Measurements from ENCODE around the genes ST7L, PPM1J and TAFA3.

- PRO-cap, result no peak
These were observed 1.9 kb downstream of the KCND3 start for GRCh38 chr1:111987561-111987926.

DNA sequence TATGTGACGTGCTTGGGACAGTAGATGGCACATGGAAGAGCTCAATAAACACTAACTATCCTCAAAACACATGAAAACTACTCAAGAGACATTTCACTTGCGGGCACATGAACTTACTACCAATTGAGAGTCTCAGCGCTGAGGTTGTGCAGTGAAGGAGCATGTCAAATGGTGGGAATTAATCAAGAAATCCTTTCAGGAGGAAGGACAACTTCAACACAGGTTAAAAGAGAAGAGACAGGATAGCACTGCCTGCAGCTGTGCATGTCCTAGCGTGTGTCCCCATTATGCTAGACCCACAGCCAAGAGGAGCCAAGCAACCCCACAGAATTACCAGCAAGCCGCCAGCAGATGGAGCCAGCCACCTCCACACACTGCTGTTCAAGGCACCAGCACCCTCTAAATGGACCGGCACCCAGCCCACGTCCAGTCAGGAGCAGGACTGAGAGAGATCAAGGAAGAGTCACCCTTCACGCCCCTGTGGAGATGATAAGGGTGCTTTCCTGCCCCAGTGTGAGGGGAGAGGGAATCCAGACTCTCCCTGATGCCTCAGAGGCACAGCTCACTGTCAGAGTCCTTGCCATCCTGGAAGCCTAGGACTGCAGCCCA is 37.3 kb upstream of the CTTNBP2NL start:
- PRO-cap, result no peak

DNA sequence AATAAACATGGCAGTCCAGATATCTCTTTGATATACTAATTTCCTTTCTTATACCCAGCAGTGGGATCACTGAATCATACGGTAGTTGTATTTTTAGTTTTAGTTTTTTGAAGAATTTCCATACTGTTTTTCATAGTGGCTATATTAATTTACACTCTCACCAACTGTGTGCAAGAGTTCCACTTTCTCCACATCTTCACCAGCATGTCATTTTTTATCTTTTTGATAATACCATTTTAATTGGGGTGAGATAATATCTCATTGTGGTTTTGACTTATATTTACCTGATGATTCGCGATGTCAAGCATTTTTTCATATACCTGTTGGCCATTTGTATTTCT is 20.0 kb upstream of the CTTNBP2NL start:
- PRO-cap, result no peak

GRCh38 chr1:112388290-112388651 is 7.7 kb upstream of the CTTNBP2NL start:
- PRO-cap, result no peak

GRCh38 chr1:112507839-112508459 is 816 bp upstream of the WNT2B start:
- PRO-cap, result no peak

GRCh38 chr1:112618577-112619574 is at the start of gene ST7L:
ST7L (minus strand) TSS chr1:112619141.
- PRO-cap, result unidirectional peak, plus-strand start at chr1:112618927; bidirectional peak, plus-strand start at chr1:112619221, minus-strand start at chr1:112619116; bidirectional peak, plus-strand start at chr1:112619421, minus-strand start at chr1:112619355

- PRO-cap, result no peak
These were observed 8.2 kb downstream of the RHOC start for GRCh38 chr1:112698292-112699610.

DNA sequence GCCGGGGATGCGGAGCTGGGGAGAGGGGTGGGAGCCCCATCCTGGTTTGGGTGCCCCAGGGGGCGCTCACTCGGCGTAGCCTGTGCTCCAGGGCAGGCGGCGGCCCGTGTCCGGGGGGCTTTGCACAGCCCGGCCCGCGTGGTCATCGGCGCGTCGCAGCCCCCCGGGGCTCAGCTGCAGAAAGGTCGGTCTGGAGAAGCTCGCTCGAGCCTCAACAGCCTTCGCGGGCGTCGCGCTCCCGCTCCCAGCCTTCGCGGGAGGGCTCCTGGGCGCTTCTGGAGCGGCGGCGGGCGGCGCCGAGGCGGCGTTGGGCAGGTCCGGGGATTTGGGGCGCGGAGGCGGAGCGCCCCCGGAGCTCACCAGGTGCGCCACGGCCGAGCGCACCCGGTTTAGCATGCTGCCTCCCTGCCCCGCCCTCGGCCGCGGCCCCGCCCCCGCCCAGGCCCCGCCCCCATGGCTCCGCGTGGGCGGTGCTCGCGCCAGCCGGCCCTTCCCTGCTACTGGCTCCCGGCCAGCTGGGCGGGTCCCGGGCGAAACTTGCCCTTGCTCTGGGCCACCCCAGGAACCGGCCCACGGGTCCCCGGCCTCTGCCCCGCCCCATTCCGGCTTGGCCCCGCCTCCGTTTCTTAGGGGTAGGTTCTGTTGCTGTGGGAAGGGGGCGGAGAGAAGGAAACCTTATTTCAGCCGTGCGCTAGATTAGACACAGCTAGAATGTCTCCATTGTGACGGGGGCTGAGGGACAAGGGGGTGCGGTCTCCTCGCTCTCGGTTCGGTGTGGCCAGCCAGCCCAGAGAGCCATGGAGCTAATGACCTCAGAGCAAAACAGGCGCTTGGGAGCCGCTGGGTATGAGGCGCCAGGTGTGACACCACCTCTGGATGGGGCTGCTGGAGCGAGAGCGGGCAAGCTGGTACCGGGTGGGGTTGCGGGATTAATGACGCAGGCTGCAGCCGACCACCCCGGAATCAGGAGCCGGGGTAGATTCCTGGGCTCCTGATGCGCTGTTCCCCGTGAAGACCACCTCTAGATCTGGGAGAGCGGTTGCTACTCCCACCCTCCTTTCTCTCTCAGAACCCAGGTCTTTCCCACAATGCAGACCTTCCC is at the start of gene PPM1J:
Gene PPM1J, minus strand, starts transcription at position 427 of the 1,102 bp plus-strand sequence.
- PRO-cap, result bidirectional peak, plus-strand start at position 720 of the sequence, minus-strand start at position 391 of the sequence

DNA sequence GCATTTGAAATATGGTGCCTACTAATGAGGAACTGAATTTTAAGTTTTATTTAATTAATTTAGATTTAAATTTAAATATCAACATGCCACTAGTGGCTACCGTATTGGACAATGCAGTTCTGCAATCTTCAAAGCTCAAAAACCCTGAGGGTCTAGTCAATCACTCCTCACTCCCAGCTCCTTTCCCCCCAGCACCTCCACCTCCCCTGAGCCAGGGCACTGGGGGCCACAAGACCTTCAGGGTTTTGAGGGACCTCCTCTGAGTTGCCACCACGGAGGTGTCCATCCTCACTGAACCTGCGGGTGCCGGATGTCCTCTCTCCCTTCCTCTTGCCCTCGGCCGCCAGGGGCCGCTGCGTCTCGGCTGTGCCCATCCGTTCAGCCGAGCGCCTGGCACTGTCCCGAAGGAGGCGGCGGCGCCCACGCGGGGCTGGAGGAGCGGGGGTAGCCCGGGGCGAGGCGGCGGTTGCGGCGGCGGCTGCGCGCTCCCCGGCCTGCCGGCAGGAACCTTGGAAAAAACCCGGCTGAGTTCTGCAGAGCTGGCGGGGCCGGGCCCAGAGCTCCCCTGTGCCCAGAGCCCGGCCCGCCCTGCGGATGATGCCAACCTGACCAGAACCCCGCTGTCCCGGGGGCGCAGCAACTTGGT is at the start of gene TAFA3:
Gene TAFA3, plus strand, starts transcription at position 396 of the 646 bp plus-strand sequence.
- PRO-cap, result no peak

DNA sequence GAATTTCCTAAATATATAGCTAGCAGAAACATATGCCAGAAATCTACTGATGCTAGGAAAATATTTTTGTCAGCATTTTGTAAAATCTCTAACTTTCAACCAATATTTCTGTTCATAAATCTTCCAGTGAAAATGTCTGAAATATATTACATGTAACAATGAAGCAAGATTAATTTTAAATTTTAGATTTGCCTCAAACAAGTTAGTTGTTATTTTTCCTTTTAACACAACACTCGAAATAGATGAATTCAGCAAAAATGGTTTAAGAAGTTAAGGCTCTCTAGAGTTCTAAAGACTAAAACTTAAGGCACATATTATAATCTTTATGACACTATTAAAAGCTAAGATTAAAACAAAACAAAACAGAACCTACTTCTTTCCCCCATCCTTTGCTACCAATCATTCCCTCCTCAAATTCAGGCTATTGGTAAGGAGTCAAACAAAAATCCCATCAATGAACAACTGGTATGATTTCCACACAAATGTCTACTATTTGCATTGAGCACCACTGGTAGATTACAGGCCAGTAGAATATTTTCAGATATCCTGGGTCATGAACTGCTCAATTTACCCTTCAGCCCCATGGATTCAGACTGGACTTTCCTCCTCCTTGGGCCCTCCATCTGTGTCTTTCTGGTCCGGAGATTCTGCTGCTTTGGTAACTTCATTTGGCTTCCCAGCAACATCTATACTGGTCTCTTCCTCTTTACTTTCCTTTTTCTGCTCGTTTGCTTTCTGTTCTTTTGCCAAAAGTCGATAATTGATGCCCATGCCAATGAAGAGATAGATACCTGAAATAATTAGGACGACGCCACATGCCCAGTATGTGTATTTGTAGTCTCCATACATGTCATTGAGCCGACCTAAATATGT is 42.5 kb downstream of the SLC16A1 start:
- PRO-cap, result no peak

DNA sequence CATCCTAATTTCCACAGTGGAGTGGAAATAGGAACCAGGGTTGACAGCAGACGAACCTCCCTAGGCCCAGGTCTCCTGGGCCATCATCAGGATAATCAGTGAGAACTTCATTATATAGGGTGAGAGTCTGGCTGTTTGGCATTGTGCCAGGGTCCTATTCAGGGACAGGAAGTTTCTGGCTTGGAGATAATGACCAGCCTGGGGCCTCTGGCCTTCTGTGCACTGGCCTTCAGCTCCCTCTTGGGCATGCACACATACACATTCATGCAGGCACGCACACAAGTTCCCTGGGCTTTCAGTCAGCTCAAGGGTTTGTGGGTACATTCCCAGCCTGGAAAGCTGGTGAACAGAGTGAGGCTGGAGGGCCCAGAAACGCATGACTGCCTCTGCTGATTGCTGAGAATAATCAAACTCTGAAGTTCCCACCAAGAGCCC is 13.9 kb upstream of the LRIG2 start:
- PRO-cap, result no peak

- PRO-cap, result no peak
These were observed 58.6 kb downstream of the MAGI3 start for GRCh38 chr1:113448791-113449340.

- PRO-cap, result no peak
These were observed 67.5 kb downstream of the MAGI3 start for GRCh38 chr1:113457710-113458248.

DNA sequence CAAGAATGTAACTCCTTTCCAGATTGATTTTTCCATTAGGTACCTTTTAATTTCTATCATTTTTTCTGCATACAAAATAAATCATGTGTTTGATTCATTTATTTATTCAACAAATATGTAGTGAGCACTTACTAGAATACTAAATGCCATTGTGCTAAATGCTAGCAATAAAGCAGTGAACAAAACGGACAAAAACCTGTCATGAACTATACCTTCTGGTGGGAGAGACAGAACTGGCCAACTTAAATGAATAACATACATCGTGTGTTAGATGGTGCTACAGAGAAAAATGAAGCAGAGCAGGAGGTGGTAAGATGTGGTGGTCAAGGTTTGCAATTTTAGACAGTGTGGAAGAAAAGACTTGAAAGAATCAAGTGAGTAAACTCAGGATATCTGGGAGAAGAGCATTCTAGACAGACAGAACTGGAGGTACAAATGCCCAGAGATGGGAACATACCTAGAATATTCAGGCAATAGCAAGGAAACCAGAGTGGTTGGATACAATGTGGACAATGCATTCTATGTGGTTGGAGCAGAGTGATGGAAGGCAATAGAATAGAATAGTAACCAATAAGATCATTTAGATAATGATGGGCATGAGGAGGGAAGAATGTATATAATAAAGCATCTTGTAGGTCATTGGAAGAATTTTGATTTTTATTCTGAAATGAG is 171.3 kb downstream of the PHTF1 start:
- PRO-cap, result no peak

DNA sequence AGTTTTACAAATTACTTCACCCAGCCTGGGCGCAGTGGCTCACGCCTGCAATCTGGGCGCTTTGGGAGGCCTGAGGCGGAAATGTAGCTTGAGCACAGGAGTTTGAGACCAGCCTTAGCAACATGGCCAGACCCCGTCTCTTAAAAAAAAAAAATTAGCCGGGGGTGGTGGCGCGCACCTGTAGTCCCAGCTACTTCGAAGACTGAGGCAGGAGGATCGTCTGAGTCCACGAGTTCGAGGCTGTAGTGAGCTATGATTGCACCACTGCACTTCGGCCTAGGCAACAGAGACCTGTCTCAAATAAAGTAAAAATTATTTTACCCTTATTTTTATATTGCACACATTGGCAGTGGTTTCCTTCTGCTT is 1.2 kb upstream of the PHTF1 start:
- PRO-cap, result no peak

DNA sequence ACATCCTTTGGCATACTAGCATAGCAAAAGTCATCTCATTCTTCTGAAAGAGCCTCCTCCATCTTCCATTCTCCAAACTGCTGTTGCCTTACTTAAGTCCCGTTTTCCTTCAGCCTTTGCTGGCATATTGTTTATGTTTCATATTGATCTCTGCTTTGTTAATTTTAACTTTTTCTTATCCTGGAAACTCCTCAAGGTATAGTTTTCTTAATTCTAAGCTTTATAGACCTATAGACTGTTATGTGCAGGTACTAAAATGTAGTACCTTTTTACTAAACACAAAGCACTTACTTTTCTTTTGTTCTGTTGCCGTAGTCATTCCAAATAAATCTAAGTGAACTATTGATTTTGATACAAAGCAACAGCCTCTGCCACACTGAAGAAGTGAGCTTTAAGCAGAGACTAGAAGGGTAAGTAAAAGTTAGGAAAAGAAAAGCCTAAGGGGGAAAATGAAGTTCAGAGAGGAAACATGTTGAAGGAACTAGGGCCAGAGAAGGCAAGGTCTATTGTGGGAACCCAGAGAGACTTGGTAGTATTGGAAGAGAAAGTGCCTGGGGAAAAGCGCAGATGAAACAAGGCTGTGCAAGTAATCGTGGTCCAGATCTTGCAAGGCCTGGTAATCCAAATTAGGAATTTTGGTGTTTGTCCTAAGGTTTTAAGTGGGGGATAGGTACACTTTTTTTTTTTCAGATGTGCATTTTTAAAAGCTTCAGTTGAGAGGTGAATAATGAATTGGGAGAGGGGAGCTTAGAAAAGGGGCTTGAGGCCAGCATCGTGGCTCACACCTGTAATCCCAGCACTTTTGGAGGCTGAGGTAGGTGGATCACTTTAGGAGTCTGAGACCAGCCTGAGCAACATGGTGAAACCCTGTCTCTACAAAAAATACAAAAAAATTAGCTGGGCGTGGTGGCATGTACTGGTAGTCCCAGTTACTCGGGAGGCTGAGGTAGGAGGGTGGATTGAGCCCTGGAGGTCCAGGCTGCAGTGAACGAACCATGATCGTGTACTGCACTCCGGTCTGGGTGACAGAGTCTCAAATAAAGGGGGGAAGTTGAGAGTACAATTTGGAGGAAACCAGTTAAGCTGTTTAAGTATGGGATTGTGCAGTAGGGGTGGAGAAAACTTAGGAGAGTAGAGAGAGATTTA is 4.1 kb downstream of the HIPK1 start:
- PRO-cap, result no peak

DNA sequence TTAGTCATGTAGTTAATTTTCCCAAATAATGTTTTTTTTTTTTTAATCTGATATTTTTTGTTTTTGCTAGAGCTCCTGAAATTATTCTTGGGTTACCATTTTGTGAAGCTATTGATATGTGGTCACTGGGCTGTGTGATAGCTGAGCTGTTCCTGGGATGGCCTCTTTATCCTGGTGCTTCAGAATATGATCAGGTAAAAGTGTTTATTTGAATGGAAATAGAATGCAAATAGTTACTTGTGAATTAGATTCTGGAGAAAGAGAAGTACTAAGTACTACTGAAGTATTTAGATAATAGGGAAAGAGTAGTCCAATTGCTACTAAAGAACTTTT is 23.5 kb downstream of the HIPK1 start:
- PRO-cap, result no peak

DNA sequence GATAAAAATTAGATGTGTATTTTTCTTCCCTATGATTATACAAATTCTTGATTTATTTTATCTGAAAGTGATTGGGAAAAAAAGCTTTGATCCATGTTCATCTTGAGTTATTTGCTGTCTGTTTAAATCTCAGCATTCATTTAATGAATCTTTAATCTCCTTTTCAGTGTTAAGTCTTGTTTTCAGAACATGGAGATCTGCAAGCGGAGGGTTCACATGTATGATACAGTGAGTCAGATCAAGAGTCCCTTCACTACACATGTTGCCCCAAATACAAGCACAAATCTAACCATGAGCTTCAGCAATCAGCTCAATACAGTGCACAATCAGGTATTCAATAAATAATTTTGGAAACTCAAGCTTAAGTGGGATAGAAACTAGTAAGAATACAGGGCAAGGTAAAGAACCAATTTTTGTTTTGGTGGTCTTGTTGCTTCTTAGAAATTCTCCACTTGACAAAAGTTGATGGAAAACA is 22.3 kb upstream of the OLFML3 start:
- PRO-cap, result no peak

- PRO-cap, result no peak
These were observed 97.5 kb upstream of the SYT6 start for GRCh38 chr1:114251177-114251564.

DNA sequence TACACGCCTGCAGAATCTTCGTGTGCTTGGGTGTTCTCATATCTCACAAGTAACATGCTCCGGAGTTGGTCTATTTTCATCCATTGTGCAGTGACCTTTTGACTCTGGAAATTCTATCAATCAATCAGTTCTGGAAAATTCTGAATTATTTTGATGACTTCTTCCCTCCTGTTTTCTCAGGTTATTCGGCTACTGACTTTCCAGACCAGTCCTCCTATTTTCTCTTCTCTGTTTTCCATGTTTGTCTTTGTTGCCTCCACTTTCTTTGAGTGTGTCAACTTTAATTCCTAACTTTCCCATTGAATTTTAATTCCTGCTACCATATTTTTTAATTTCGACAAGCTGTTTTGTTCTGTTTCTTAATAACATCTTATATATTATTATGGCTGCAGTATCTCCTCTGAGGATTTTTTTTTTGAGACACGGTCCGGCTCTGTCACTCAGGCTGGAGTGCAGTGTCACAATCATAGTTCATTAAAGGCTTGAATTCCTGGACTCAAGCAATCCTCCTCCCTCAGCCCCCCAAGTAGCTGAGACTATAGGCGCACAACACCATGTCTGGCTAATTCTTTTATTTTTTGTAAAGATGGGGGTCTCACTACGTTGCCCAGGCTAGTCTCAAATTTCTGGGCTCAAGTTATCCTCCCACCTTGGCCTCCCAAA is 16.1 kb downstream of the BCAS2 start:
- PRO-cap, result no peak

Measured in left ventricle myocardium (tissue), 1 donor.